Skeletal muscle satellite cell (primary cell): ENCODE data around the genes SPDYE11 and NSUN5.

DNA sequence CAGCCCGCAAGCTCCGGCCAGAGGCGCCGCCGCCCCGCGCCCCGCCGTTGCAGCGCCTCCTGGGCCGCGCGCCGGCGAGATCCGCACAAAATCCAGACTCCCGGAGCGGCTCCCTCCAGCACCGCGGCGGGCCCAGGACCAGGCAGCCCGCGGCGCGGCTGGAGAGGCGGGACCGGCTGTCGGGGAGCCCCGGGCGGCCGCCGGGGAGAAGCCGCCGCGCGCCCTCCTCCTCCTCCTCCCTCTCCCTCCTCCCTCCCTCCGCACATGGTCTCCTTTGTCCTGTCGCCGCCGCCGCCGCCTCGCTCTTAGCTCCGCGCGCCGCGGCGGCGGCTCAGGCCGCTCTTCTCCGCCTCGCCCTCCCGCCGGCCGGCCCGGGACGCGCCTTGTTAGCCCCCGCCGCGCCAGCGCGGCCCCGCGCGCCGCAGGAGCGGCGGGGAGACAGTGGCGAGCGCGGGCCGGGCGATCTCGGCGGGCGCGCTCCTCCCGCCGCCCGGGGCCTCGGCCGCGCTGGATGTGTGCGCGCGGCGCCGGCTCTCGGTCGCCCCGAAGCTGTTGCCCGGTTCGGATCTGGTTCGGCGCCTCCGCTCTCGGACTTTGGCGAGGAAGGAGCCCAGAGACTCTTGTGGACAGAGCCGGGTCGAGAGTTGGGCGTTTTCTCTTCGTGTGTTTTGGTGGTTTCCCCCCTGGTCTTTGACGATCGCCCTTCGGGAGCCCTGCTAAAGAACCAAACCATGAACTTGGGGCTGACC lies 437.5 kb upstream of the GALNT17 start:
- CAGE, long polyA plus RNA: no peak

- CAGE, long polyA plus RNA: no peak
Observed at GRCh38 chr7:70762629-70763584, 369.0 kb upstream of the GALNT17 start.

DNA sequence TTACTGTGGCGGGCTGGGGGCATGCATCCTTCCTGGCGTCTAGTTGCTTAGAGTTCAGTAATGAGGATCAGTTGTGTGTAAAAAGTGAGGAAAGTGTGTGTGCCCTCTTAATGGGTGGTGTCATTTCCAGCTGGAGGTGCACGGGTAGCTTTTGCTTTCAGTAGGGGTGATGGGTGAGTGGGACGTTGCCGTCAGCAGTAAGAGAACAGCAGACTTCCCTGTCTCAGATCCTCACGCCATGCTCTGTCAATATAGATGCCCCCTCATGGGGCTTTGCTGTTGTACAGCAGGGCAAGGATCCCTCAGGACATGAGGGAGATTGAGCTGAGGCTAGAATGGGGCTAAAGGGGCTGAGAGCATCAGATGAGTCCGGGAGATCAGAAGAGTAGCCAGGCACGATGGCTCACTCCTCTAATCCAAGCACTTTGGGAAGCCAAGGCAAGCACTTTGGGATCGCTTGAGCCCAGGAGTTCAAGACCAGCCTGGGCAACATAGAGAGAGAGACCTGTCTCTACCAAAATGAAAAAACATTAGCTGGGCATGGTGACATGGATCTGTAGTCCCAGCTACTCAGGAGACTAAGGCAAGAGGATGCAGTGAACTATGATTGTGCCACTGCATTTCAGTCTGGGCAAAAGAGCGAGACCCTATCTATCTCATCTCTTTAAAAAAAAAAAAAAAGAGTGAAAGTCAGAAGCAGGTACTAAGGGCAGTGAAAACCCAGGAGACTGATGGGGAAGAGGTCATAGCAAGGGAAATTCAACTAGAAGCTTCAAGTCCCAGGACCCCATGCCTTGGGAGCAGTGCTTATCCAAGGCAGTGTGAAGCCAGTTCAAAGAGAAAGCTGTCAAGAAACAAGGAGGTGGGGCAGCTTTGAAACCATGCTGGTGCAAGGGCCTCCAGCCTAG lies 352.3 kb upstream of the GALNT17 start:
- CAGE, long polyA plus RNA: no peak

DNA sequence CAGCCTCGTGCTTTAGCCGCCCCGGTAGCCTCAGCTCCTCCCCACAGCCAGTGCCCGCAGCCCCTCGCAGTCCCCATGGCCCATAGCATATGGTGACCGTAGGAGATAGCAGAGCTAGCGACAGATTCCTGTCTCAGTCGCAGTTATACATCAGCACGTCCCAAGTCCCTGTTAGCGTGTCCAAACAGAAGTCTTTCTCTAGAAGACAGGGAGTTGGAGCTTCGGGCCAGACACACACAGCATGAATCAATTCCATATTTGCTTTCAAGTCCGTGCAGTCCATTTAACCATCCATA lies 344.5 kb upstream of the GALNT17 start:
- CAGE, long polyA plus RNA: no peak

GRCh38 chr7:70788108-70788536 lies 343.8 kb upstream of the GALNT17 start:
- CAGE, long polyA plus RNA: no peak

DNA sequence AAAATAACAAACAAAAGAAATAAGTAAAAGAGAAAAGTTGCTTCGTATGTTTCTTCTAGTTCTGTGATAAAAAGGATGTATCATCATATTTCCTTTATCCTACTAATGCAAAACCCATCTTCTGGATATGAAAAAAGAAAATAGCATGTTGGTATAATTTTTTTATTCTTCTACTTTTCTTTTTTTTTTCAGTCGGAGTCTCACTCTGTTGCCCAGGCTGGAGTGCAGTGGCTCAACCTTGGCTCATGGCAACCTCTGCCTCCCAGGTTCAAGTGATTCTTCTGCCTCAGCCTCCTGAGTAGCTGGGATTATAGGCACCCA lies 14.5 kb upstream of the GALNT17 start:
- CAGE, long polyA plus RNA: no peak

DNA sequence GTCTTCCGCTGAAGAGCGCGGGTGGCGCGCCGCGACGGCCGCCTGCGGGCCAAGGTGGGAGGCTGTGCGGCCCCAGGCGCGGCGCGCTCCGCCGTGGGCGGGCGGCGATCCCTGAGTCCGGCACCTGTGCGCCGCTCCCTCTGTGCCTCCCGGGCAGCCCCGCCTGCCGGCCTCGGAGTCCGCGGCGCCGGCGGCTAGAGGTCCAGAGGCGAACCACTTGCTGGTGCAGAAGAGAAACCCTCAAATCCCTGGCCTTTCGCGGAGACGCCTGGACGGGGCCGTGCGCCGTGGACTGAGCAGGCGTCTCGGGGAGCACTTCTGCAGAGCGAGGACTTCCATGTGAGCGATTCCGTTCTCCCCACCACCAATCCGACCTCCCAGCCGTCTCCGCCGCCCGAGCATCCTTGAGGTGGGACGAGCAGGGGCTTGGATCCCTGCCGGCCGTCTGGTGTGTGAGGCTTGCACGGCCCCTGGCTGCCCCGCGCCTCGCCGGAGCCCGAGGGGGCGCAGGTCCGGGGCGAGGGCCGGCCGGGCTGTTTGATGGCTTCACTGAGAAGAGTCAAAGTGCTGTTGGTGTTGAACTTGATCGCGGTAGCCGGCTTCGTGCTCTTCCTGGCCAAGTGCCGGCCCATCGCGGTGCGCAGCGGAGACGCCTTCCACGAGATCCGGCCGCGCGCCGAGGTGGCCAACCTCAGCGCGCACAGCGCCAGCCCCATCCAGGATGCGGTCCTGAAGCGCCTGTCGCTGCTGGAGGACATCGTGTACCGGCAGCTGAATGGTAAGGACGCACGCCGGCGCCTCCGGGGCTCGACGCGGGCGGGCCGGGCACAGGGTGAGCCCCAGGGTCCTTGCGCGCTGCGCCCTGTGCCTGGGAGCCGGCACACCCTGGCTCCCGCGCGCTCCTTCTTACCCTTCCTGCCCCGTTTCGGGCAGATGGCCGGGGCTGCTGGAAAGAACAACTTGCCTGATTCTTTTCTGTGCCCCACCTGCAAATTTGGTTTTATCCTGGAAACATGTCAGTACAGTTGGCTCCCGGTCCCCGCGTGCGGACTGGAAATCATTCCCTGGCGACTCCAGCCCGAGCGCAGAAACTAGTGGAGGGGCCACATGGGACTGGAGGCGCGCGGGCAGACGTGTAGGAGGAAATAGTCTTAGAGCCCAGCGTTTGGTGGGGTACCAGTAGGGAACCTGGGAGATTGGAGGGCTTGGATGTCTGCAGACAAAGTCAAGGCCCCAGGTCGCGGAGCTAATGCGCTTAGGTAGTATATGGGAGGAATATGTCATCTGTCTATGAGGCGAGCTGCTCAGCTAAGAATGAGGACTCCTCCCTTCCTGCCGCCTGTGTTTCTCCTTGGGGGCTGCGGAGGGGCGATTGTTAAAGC lies 810 bp downstream of the GALNT17 start:
- CAGE, long polyA plus RNA: no peak

DNA sequence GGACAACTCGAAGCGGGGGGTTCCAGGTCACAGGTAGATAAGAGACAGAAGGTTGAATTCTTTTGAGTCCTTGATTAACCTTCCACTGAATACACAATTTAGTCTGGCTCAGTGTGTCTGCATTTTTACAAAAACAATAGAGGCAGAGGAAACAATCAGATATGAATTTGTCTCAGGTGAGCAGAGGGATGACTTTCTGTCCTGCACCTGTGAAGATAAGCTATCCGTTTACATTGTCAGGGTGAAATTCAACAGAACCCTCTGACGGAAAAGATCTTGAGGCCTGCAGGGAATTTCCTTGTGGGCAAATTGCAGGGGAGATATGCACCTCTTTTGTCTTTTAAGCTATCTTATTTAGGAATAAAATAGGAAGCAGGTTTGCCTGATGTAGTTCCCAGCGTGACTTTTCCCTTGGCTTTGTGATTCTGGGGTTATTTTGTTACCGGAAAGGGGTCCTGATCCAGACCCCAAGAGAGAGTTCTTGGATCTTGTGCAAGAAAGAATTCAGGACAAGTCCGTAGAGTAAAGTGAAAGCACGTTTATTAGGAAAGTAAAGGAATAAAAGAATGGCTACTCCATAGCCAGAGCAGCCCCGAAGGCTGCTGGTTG lies 325.1 kb downstream of the GALNT17 start:
- CAGE, long polyA plus RNA: no peak

DNA sequence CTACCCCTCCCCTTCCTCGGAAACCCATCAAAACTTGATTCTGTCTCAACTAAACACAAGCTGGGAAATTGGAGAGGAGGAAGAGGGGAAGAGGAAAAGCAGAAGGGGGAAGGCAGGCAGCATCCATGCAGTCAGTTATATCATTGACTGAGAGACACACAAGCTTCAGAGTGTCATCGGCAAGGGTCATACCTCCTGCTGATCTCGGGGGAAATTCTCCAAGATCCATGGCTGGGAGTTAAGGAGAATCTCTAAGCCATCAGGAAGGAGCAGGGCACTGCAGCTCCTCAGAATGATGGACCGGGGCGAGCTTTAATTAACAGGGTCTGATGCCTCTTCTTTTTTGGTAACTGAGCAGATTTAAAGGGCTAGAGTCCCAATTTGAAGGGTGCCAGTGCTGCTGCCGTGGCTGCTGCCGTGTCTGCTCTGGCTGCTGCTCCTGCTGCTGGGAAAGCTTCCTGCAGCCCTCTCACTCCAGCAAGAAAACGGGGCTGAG lies 34.8 kb upstream of the CALN1 start:
- CAGE, long polyA plus RNA: no peak

GRCh38 chr7:72881980-72882485 lies 42.9 kb upstream of the POM121 start:
- CAGE, long polyA plus RNA: no peak

- CAGE, long polyA plus RNA: no peak
Observed at GRCh38 chr7:73057826-73058188, at the start of gene SPDYE11. Gene SPDYE11, minus strand, starts transcription at chr7:73057911.

GRCh38 chr7:73201233-73201518 lies 45.9 kb upstream of the SPDYE10 start:
- CAGE, long polyA plus RNA: no peak

GRCh38 chr7:73235949-73236306 lies 72.7 kb downstream of the NSUN5 start:
- CAGE, long polyA plus RNA: no peak

GRCh38 chr7:73308725-73309212 lies at the start of gene NSUN5:
Gene NSUN5, minus strand, starts transcription at chr7:73308826.
- CAGE, long polyA plus RNA: no peak

GRCh38 chr7:73397397-73398303 lies 35.9 kb upstream of the FZD9 start:
- CAGE, long polyA plus RNA: no peak

GRCh38 chr7:73535163-73535660 lies 13.1 kb upstream of the BAZ1B start:
- CAGE, long polyA plus RNA: no peak

GRCh38 chr7:73567413-73568423 lies 10.2 kb upstream of the BCL7B start:
- CAGE, long polyA plus RNA: no peak

DNA sequence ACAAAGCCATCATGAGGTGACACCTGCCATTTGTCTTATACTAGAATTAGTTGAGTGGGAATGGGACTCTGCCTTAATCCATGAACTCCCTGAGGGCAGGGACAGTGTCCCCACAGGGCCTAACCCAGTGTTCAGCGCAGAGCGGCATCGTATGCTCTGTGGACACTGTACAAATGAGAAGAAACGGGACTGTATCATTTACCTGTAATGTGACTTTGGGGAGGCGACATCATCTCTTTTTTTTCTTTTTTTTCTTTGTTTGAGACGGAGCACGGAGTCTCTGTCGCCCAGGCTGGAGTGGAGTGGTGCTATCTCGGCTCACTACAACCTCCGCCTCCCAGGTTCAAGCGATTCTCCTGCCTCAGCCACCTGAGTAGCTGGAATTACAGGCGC lies 1.5 kb upstream of the VPS37D start:
- CAGE, long polyA plus RNA: no peak

DNA sequence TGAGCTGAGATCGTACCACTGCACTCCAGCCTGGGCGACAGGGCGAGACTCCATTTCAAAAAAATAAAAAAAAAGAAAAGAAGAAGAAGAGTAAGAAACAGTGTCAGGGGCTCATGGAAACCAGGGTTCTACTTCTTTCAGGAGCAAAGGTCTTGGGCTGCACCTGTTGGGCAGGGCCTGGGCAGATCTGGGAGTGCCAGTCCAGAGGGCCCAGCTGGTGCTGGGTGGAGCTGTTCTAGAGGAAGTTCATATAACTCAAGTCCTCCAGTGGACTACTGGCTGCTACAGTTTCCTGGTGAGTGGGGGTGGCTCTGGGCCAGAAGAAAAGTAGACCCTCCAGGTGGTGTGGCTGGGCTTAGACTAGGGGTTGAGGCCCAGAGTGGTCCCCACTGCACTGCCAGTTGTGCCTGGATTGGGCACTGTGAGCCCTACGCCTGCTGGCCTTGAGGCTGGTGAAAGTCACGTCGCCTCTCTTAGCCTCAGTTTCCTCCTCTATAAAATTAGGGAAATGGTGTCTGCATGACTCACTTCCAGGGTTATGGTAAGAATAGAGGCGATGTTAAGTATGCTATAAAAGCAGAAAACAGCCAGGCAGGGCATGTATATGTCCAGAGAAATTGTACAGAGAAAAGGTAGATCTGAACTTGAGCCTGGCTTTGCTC lies 3.6 kb upstream of the CLDN3 start:
- CAGE, long polyA plus RNA: no peak

DNA sequence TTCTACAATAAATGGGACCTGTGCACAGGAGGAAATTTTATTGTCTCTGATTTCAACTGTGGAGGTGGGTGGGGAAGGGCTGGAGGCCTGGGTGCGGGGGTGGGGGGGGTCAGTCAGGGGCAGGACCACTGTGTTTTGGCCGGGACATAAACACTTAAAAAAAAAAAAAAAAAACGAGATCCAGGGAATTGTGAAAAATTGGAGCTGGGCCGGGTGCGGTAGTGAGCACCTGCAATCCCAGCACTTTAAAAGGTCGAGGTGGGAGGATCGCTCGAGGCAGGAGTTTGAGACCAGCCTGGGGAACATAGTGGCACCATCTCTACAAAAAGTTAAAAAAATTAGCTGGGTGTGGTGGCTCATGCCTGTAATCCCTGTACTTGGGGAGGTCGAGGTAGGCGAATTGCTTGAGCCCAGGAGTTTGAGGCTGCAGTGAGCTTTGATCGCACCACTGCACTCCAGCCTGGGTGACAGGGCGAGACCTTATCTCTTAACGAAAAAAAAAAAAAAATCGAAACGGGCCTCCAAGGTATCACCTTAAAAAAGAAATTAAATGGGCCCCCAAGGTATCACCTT lies 1.9 kb downstream of the CLDN4 start:
- CAGE, long polyA plus RNA: no peak